Monocyte (primary cell): ENCODE results near the genes HSPA12A and VAX1.

GRCh38 chr10:116627089-116627748, 36.5 kb downstream of the PNLIPRP1 start:
- PRO-cap, 2 experiments, result no peak in any of the 2 experiments

- PRO-cap, 2 experiments, result peak in 2 of 2 experiments; most common plus-strand start chr10:116742685 (in 2); most common minus-strand start chr10:116742515 (in 1)
Measured at GRCh38 chr10:116742388-116743565, at the start of gene HSPA12A. HSPA12A (minus strand) TSS chr10:116742566.

GRCh38 chr10:116829991-116830548, 19.2 kb upstream of the ENO4 start:
- PRO-cap, 2 experiments, result no peak in any of the 2 experiments

GRCh38 chr10:117138217-117138743, at the start of gene VAX1:
VAX1 (minus strand) TSS chr10:117138270.
- PRO-cap, 2 experiments, result no peak in any of the 2 experiments

- PRO-cap, 2 experiments, result no peak in any of the 2 experiments
Measured at GRCh38 chr10:117287151-117288250, 46.6 kb downstream of the SLC18A2 start.

GRCh38 chr10:117398071-117398586, 22.9 kb upstream of the PDZD8 start:
- PRO-cap, 2 experiments, result peak in 2 of 2 experiments; most common minus-strand start chr10:117398304 (in 2)

- PRO-cap, 2 experiments, result no peak in any of the 2 experiments
Measured at GRCh38 chr10:117545429-117546600, 3.3 kb downstream of the EMX2 start.

DNA sequence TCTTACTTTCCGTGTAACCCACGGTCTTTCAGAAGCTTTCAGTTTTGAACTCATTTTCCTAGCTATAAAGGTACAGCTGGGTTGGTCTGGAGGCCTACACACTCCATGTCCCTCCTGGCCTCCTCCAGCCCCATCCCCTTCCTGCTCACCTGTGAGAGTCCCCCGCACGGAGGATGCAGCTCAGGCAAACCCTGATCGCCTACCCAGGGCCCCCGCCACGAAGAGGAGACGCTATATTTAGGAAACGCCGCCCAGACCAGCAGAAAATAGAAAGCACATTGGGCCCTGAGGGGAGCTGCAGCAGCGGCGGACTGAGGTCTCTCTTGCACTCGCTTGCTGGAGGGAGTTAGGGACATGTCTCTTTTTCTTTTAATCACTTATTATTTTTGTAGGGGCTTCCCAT, 4.8 kb downstream of the EMX2 start:
- PRO-cap, 2 experiments, result peak in 1 of 2 experiments; most common minus-strand start position 224 of the sequence (in 1)

GRCh38 chr10:118059890-118060107, 13.1 kb upstream of the RAB11FIP2 start:
- PRO-cap, 2 experiments, result no peak in any of the 2 experiments

DNA sequence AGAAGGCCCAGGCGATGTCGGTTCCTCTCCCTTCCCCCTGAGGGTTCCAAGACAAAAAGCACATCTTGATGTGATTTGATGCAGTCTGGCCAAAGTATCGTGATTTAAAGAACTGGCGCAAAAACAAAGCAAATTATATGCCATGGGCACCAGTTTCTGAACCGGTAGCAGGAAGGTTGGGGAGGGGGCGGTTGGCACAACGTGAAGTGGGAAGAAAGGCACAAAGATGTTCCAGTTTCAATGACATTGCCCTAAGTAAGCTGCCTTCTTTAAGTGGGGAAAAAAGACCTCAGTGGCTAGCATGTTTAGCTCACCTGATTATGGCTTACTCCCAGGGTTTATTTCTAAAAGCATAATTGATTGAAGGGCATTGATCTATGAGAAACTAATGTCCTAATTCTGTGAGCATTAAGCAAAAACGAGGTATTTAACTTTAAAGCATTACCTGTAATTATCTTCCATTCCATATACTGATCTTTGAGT, 72.6 kb downstream of the FAM204A start:
- PRO-cap, 2 experiments, result no peak in any of the 2 experiments

DNA sequence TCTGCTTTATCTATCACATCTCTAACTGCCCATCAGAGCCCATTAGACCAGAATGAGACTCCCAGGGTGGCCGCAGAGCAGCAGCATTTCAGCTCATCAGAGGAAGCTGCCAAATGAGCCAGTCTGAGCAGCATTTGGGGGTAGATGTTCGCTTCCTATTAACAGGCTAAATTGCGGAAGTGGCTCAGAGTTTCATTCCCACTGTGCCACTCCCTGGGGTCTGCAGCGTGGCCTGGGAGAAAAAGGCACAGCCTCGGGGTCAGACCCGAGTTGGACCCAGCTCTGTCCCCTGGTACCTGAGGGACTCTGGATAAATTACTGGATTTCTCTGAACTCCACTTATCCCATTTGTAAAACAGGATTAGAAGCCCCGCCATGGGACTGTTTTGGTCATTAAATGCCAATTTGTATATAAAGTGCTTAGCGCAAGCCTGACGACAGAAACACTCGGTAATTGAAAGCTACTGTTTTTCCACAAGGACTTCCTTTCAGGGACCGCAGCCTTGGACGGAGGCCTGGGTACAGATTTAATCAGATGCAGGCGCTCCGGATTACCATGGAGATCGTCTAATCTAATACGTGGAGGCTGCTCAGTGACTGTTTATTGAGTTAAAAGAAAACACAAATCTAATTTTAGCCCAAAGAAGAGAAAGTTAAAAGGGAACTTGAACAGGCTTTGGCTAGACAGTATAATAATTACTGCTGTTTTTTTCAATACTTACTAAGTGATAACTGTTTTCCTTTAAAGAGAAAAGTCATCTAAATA, 73.8 kb upstream of the PRLHR start:
- PRO-cap, 2 experiments, result no peak in any of the 2 experiments

- PRO-cap, 2 experiments, result no peak in any of the 2 experiments
Measured at GRCh38 chr10:118792380-118792786, 37.6 kb upstream of the CACUL1 start.

DNA sequence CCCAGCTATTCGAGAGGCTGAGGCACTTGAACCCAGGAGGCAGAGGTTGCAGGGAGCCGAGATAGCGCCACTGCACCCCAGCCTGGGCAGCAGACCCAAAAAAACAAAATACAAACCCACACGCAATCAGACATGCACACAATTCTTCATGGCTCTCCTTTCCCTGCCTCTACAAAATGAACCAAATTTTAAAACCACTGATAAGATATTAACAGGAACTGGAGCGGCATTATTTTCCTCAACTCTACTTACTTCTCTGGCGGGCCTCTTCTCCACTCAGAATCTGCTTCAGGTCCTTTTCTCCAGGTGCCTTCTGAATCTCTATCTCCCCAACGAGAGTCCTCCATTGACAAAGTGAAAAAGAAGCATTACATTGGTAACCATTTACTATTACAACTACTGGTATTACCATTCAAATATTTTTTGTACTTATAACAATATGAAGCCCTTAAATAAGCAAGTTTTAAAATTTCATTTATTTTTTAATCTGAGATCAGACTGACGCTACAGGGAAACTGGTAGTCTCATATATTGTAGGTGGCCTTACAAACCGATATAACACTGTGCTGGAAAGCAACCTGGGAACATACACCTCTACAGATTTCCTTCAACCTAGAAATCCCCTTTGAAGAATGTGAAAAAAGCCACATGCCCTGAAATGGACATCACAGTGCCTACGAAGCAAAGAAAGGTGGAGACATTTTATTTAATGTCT, 14.4 kb downstream of the NANOS1 start:
- PRO-cap, 2 experiments, result no peak in any of the 2 experiments

DNA sequence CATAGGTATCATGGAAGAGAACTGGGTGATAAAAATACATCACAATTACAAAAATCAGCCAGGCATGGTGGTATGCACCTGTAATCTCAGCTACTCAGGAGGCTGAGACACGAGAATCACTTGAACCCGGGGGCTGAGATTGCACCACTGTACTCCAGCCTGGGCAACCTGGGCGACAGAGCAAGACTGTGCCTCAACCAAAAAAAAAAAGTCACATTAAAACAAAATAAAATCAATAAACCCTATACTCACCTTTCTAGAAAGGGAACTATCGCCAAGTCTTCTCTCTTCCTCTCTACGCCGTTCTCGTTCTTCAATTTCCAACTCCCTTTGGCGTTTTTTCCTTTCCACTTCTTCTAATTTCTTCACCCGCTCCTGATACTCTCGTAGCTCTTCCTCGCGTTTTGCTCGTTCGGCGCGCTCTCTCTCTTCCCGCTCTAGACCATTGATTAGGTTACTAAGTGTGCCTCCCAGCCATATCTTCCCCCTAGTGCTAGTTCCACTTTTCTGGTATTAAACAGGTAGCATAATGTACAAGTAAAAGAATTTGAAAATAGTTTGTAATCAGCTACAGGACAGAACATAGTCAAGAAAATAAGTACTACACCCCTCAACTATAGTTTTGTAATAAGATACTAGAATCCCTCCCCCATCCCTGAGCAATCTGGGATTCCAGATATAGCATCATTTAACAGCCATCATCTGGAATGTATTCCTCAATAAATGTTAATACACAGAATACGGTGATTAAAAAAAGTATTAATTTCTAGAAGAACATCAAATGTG, 20.2 kb downstream of the NANOS1 start:
- PRO-cap, 2 experiments, result peak in 2 of 2 experiments; most common minus-strand start position 305 of the sequence (in 2)

DNA sequence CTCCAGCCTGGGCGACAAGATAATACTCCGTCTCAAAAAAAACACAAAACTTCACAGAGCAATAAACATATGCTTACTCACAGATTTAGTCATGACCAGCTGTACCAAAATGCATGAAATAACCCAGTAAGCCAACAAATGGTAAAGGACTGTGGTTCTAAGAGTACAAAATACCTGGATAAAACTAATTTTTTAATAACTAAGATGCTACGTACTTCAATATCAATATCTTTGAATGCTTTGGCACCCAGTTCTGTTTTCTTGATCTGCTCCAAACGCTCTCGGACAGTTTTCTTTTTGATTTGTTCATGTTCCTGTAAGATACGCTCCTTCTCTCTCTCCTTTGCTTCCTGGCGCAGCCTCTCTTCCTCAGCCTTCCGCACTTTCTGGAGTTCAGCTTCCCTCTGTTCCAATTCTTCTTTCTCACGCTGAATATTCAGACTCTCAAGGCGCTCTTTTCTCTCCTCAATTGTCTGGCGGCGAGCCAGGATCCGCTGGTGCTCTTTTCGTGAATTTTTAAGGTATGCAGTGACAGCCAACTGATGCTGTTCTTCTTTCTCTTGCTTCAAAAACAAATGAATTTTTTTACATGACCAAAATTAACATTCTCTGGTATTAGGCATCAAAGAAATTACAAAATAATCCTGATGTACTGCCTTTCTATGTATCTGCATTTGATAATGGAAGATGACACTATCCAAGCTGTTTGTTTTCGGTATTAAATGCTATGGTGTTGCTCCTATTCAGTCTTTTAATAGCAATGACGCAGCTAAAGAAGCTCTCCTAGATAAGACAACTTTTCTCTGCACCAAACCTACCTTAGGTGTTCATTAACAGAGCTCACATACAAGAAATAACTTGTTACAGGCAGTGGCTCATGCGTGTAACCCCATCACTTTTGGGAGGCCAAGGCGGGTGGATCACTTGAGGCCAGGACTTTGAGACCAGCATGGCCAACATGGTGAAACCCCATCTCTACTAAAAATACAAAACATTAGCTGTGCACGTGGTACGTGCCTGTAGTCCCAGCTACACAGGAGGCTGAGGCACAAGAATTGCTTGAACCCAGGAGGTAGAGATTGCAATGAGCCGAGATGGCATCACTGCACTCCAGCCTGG, 22.5 kb downstream of the EIF3A start:
- PRO-cap, 2 experiments, result peak in 2 of 2 experiments; most common minus-strand start position 266 of the sequence (in 1)

DNA sequence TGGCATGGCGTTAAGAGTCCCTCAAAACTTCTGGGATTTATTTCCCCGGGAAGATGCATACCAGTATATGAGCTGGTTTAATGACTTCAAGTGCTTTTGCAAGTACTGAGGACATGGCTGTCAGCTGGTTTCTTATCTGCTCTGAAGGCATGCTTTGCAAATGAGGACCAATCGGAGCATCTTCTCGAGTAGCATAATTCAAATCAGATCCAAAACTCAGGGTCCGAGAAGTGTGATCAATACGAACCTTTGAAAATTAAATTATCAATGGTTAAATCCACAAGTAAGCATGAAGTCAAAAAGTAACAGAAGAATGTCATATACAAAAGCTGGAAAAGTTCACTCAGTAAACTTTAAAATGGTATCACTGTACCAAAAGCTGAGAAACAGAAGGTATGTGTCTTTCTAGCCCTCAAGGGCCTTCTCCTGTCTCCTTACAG, 21.4 kb downstream of the EIF3A start:
- PRO-cap, 2 experiments, result no peak in any of the 2 experiments

- PRO-cap, 2 experiments, result no peak in any of the 2 experiments
Measured at GRCh38 chr10:119131793-119132430, 28.0 kb downstream of the DENND10 start.

DNA sequence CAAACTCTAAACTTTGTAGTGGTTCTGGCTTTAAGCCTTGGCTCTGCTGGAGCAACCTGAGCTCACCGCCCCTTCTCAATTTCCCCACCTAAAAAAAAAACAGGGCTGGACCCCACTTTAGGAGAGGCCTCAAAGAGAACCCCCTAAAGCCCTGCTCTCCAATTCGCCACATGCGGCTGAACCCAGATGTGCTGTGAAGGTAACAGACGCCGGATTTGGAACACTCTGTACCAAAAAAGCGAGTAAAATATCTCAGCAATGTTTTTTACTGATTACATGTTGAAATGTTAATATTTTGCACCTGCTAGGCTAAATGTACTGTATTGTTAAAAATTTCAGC, 860 bp downstream of the SFXN4 start:
- PRO-cap, 2 experiments, result no peak in any of the 2 experiments

DNA sequence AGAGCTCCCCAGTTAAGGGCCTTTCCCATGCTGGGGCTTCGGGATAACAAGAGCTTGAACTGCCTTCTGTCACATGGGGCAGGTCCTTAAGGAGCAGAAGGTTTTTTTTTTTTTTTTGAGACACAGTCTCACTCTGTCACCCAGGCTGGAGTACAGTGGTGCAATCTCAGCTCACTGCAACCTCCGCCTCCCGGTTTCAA, 31.7 kb downstream of the GRK5 start:
- PRO-cap, 2 experiments, result no peak in any of the 2 experiments

DNA sequence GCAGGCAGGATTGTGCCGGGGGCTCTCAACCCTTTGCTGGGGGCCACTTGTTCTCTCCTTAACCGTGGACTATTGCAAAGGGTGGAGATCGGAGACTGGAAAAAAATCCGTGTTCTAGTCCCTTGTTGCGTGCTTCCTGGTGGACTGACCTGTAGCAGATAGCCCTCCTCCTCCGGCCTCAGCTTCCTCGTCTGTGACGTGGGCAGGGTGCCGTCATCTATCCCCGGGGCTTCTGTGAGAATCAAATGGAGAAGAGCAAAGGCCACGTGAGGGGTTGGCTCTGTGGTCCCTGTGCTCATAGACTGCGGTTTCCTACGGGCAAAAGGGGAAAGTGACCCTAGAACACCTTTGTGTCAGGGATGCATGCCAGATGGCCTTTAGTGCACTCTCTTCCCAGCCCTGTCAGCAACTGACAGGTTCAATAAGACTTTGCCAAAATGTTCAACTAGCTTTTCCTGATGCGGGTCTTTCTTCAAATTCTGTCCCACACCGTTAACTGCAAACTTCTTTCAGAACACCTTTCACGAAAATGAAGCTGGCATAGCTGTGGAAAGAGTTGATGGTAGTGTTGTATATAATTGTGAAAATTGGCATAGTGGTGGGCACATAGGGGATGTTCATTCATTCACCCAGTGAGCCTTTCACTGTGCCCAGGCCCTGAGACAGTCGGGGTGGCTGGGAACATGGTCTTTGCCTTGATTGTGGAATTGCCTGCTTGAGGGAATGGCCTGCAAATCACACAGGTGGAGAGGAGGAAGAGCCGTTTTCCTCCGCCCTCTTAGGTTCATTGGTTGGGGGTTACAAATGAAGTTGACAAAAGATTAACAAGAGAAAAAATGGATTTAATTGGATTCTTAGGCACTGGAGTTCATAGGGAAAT, 33.9 kb downstream of the GRK5 start:
- PRO-cap, 2 experiments, result no peak in any of the 2 experiments